Fallopian tube (tissue), 1 donor: ENCODE data around the gene TMEM108.

GRCh38 chr3:129602909-129603639 lies 3.4 kb downstream of the PLXND1 start:
- PRO-cap, result bidirectional peak, plus-strand start at chr3:129603423, minus-strand start at chr3:129603262

GRCh38 chr3:129892576-129893260 lies 793 bp downstream of the TMCC1 start:
- PRO-cap, result unidirectional peak, plus-strand start at chr3:129892654; bidirectional peak, plus-strand start at chr3:129893033, minus-strand start at chr3:129892955

DNA sequence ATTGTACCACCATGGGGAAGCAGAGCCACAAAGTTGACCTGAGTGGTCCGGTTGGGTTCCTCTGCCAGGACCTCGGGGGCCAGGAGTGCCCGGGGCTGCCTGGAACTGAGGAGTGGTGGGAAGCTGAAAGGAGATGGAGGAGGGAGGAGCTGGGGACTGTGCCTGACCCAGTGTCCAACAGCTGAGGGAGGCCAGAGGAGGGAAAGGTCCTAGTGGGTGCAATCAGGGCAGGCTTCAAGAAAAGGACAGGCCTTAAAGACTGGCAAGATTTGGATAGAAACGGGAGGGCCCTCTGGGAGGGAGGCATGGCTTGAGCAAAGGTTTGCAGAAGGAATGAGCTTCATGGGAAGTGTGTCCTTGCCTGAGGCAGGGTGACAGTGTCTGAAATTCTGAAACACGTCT lies 32.1 kb upstream of the TRH start:
- PRO-cap, result no peak

DNA sequence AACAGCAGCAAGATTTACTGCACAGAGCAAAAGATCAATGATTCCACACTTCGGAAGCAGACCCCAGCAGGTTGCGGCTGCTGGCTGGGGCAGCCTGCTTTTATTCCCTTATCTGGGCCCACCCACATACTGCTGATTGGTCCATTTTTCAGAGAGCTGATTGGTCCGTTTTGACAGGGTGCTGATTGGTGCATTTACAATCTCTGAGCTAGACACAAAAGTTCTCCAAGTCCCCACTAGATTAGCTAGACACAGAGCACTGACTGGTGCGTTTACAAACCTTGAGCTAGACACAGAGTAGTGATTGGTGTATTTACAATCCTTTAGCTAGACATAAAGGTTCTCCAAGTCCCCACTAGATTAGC lies 67.4 kb upstream of the PIK3R4 start:
- PRO-cap, result no peak

- PRO-cap, result no peak
These were observed 62.7 kb downstream of the ASTE1 start for GRCh38 chr3:130963844-130964420.

DNA sequence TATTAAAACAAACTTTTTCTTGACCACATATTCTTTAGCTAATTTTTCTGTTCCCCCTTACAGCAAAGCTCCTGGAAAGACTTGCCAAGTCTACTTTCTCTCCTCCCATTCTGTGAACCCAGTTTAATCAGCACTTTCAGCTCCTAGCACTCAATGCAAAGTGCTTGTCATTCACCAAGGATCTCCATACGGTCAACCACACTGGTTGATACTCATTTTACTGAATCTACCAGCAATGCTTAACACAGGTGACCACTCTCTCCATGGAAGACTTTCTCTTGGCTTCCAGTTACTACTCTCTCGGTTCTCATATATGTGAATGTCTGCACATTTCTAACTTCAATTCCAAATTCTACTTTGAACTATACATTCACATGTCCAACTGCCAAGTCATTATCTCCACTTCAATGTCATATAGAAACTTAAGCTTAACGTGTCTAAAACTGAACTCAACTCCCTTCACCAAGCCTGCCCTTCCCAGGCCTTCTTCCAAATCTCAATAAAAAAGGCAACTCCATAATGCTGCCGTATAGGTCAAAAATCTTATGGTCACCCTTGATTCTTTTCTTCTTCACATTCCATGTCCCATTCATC lies 11.6 kb downstream of the MRPL3 start:
- PRO-cap, result no peak

- PRO-cap, result no peak
These were observed 32.6 kb upstream of the ACP3 start for GRCh38 chr3:132284562-132285011.

- PRO-cap, result no peak
These were observed 2.7 kb downstream of the DNAJC13 start for GRCh38 chr3:132419955-132420429.

DNA sequence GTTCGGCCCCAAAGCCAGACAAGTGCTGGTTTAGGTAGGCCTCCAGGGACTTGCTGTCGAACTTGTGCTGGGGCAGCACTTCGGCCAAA lies 131 bp downstream of the ACAD11 start:
- PRO-cap, result no peak

GRCh38 chr3:132723327-132723604 lies 1.1 kb upstream of the NPHP3 start:
- PRO-cap, result no peak

GRCh38 chr3:133037845-133038668 lies at the start of gene TMEM108:
Gene TMEM108 (plus strand): TSS chr3:133038391.
- PRO-cap, result unidirectional peak, plus-strand start at chr3:133038295; unidirectional peak, plus-strand start at chr3:133038359

DNA sequence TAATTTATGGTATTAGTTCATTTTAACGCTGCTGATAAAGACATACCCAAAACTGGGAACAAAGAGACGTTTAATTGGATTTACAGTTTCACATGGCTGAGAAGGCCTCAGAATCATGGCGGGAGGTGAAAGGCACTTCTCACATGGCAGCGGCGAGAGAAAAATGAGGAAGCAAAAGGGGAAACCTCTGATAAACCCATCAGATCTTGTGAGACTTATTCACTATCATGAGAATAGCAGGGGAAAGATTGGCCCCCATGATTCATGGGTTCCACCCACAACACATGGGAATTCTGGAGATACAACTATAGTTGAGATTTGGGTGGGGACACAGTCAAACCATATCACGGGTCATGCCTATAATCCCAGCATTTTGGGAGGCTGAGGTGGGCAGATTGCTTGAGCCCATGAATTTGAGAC lies 61.8 kb downstream of the TMEM108 start:
- PRO-cap, result no peak

DNA sequence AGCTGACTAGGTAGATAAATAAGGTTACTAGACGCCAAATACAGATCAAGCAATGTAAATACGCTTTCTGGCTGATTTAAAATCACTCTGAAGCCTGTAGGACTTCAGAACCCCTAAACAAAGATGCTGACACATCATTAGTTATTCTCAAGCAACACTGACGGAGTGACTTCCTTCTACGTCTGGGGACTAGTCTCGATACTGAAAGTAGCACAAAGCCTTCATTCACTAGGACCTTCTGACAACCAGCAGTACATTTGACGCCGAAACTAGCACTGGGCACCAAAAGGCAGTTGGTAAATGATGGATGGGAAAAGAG lies 67.2 kb upstream of the CDV3 start:
- PRO-cap, result no peak

DNA sequence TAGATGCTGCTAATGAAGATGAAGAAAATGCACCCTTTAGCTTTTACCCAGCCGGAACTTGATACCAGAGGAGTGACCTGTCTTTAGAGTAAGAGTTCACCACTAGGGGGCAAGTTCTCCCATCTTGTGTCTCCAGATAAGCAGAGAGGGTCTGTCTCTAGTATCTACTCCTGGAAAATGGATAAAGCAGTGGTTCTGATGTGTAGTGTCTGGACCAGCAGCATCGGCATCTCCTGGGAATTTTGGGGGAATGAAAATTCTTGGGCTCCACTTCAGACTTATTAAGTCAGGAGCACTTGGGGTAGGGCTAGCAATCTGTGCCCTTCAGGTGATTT lies 2.1 kb upstream of the TOPBP1 start:
- PRO-cap, result no peak

- PRO-cap, result no peak
These were observed 10.1 kb downstream of the TF start for GRCh38 chr3:133756341-133756697.

- PRO-cap, result no peak
These were observed 10.5 kb downstream of the TF start for GRCh38 chr3:133756736-133757072.

- PRO-cap, result no peak
These were observed 28.6 kb downstream of the TF start for GRCh38 chr3:133774697-133775376.

- PRO-cap, result no peak
These were observed 40.1 kb upstream of the RAB6B start for GRCh38 chr3:133935560-133936349.

- PRO-cap, result unidirectional peak, minus-strand start at chr3:134030495
These were observed 557 bp upstream of the SLCO2A1 start for GRCh38 chr3:134030304-134030660.

- PRO-cap, result bidirectional peak, plus-strand start at chr3:134313498, minus-strand start at chr3:134313339
These were observed 60.7 kb downstream of the AMOTL2 start for GRCh38 chr3:134313210-134314312.